Frontal cortex (tissue), 2 donors: ENCODE results near the genes CUL9 and MYMX.

GRCh38 chr6:43181749-43182784 lies at the start of gene CUL9:
Gene CUL9 (plus strand): TSS chr6:43182196.
- RAMPAGE, long total RNA, result no peak

DNA sequence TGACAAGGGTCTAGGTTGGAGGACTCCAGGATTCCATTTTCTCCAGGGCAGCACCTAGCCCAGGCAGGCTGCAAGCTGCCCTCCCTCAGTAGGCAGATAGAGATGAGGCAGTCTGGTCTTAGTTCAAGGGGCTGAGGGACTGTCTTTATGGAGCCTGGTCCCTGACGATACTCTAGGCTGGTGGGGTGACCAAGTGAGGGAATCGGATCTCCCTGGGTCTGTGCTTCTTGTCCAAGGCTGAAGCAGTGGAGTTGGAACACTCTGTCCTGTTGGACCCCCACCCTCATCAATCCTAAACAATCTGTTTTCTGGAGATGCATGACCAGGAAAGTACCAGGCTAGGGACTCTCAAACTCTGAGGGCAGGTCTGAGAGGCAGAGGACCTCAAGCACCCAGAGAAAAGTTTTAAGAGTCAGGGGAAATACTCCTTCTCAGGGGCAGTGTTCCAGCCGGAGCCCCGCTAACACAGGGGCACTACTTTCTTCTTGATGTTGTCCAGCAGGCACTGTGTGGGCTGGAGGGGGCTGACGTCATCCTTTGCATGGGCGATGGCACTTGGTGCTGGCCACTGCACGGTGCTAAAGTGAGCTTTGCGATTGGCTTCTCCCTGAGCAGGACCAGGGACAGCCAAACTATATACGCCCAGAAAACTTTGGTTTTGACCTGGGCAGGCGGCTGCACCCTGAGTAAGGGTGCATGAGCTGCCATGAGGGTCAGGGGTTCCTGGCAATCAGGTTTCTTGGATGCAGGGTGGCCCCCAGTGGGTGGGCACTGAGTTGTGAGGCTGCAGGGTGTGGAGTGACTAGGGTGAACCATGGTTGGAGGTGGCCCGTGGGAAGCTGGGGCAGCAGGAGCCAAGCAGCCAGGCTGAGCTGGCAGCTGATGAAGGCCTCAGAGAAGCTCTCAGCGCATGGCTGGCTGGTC lies 18.6 kb downstream of the MRPS18A start:
- RAMPAGE, long total RNA, result no peak

GRCh38 chr6:43676477-43677666 lies 10.7 kb downstream of the MRPS18A start:
- RAMPAGE, long total RNA, result no peak

- RAMPAGE, long total RNA, result no peak
Observed at GRCh38 chr6:43678342-43678858, 9.2 kb downstream of the MRPS18A start.

- RAMPAGE, long total RNA, result no peak
Observed at GRCh38 chr6:43709190-43709790, 21.7 kb upstream of the MRPS18A start.

- RAMPAGE, long total RNA, result no peak
Observed at GRCh38 chr6:43718361-43719166, 31.0 kb upstream of the MRPS18A start.

- RAMPAGE, long total RNA, result no peak
Observed at GRCh38 chr6:43787317-43787544, 17.2 kb downstream of the VEGFA start.

DNA sequence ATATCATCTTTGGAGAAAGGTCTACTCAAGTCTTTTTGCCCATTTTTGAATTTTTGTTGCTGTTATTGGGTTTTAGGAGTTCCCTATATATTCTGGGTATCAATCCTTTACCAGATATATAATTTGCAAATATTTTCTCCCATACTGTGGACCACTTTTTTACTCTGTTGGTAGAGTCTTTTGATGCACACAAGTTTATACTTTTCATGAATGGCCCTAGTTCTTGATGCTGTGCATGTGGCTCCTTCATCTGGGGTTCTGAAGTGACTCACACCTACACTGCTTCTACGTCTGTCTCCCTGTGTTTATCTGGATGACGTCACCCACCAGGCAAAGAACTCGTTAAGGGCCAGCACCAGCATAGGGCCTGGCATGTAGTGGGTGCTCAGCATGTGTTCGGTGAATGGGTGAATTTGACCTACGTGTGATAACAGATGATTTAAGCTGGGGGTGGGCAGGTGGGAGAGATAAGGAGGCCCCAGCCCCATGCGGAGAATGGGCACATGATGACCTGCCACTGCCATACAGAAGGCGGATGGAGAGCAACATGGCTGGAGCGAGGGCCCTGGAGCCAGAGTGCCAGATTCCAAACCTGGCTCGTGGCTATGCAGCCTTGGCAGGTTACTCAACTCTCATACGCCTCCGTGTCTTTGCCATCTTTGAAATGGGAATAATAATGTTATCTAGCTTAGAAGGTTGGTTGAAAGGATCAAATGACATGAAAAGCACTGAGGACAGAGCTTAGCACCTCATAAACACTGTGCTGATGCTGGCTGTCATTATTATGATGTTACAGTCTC lies 39.4 kb downstream of the VEGFA start:
- RAMPAGE, long total RNA, result no peak

DNA sequence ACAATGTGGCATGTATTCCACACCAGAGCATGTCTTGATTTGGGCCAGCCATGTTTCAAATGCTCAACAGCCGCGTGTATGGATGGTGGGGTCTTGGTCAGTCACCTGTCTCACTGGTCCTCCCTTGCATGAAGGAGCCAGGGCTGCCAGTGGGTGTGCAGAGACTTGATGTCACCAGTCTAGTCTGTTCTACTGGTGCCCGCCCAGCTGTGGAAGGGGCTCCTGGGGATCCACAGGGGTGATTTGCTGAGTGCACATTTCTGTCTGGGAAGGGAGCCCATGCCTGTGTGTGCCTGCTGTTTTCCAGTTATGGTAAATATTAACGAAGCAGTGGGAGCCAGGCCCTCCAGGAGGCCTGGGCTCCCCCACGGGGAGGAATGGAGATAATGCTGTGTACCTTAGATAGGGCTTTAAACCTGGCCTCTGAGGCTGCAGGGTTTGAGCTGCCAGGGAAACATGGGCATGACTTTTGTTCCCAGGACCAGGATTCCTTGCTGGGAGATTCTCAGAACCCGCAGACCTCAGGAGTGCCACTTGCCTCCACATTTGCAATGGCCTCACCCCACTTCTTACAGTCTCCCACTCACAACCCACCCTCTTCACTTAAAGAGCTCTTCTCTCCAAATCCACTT lies 54.0 kb downstream of the VEGFA start:
- RAMPAGE, long total RNA, result no peak

DNA sequence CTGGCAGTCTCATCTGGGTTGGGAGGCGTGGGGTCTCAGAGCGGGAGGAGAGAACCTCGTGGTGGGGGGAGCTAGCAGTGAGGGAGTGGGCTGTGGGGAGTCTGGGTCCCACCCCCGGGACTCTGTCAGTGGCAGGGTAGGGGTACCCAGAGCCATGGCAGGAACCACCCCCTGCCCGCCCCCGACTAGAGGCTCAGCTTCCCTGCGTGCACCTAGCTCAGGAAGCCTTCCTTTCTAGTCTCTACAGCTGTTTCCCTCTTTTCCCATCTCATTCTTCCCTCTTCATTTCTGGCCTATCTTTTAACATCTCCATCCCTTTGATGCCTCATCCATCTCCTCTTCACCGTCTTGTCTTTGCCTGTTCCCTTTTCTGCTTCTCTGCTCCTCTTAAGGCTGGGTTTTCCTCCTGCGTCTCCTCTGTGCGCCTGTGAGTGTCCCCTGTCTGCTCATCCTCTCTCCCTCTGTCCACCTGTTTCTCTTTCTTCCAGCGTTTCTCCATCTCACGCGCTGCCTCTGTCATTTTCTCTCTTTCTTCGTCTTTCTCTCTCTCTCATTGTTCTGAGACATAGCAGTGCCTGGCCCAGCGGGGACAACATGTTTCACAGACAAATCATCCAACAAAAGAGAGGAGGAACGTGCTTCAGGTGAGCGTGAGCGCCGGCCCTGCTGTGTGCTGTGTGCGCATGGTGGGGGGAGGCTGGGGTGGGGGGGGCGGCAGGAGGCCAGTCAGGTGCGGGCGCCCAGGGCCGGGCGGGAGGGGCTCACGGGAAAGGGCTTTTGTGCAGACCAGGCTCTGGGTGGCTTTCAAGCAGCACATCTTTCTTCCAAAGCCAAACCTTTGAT lies 121.0 kb downstream of the VEGFA start:
- RAMPAGE, long total RNA, result no peak

GRCh38 chr6:43937405-43937929 lies 167.5 kb downstream of the VEGFA start:
- RAMPAGE, long total RNA, result no peak

GRCh38 chr6:43992547-43993418 lies 134.5 kb downstream of the MRPL14 start:
- RAMPAGE, long total RNA, result no peak

- RAMPAGE, long total RNA, result no peak
Observed at GRCh38 chr6:44002357-44003229, 124.7 kb downstream of the MRPL14 start.

DNA sequence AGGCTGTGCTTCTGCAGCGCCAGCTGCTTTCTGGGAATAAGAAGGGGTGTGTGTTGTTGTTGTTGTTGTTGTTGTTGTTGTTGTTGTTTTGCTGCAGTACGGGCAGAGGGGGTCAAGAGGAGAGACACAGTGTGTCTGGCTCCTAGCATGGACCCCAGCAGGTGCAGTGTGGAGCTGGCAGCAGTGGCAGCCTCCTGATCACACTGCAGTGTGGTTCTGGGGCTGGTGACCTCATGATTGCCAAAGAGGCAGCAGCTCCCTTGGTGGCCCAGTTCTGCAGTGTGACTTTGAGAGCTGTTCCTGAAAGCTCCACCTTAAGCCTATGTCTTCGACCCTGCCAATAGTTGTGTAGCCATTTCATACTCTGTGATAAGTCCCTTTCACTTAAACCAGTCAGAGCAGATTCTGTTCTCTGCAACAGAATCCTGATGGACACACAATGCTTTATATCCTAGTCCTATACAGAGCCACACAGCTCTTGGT lies 74.5 kb downstream of the MRPL14 start:
- RAMPAGE, long total RNA, result no peak

DNA sequence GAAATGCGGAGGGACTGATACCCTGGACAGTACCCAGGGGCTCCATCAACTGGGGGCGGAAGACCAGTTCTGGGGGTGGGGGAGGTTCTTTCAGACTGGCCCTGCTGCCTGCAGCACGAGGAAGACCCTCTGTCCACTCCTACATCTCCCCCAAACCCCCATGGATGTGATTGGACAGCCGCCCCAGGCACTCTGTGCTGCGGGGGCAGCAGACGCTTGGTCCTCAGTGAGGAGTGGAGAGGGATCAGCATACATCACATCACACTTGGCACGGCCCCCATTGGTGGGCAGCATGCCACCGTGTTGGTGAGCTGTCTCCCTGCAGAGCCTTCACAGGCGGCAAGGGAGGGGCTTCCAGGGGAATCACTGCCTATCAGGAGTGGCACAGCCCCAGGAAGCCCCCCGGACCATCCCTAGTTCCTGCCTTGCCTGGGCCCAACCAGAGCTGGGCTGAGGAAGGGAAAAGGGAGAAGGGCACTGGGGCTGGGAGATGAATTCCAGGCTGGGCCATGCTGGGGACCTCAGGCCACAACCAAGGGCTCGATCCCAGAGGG lies 70.4 kb downstream of the MRPL14 start:
- RAMPAGE, long total RNA, result no peak

GRCh38 chr6:44074220-44074886 lies 52.9 kb downstream of the MRPL14 start:
- RAMPAGE, long total RNA, result no peak

- RAMPAGE, long total RNA, result no peak
Observed at GRCh38 chr6:44148489-44149484, 9.8 kb upstream of the CAPN11 start.

GRCh38 chr6:44177078-44177582 lies 18.5 kb downstream of the CAPN11 start:
- RAMPAGE, long total RNA, result no peak

DNA sequence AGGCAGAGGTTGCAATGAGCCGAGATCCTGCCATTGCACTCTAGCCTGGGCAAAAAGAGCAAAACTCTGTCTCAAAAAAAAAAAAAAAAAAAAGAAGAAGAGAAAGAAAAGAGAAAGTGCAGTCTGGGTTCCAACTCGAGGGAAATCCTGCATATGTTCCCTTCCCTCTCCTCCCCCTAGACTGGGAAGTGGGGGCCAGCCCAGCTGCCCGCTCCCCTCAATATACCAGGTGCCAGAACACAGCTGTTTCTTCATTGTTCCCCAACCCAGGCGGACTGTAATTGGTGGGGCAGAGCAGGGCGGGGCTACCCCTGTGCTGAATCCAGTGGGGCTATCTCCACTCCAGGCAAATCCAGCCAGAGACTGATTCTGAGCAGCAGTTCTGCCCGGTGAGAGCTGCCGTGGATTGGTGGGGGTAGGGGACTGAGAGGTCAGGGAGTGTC lies at the start of gene MYMX:
Gene MYMX, plus strand, starts transcription at position 347 of the 443 bp plus-strand sequence.
- RAMPAGE, long total RNA, result no peak

DNA sequence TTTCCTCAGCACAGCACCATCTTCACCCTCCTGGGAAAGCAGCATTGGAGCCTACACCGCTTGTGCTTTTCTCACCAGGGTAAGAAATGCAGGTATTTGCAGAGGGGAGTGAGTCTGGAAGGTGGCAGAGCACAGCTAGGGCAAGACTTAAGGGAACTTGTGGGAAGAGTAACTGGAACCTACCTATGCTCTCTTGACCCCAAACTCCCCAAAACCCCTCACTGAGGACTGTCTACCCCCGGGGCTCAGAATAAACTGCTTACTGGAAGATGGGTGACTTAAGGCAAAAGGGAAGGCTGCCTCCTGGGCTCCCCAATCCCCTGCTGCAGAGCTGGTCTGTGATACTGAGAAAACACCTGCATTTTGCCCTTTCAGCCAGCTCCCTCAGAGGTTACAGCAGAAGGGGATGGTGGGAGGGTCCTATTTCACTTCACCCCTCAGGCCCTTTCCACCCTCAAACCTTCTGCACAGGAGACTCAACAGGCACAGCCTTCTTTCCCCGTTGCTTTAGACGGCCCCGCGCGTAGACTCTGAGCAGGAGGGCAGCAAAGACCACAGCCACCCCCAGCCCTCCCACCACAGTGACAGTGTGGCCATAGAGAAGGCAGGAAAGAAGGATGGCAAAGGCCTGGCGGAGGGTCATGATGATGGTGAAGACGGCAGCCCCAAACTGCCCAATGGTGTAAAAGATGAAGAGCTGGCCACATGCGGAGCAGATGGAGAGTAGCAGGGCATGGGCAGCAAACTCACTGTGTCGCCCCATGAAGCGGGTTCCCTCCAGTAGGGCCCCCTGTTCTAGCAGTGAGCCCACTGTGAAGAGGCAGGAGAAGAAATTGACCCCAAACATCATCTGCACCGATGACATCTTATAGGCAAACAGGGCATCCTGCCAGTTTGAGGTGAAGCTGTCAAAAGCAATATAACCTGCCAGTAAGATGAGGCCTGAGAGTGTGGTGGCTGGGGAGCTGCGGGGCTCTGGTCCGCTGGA lies 2.8 kb downstream of the SLC35B2 start:
- RAMPAGE, long total RNA, result no peak